Vein endothelial cell (primary cell): ENCODE measurements around the gene PARD6G.

- CAGE, long polyA plus RNA: no peak
These were observed 50.2 kb upstream of the NFATC1 start for GRCh38 chr18:79345410-79345998.

DNA sequence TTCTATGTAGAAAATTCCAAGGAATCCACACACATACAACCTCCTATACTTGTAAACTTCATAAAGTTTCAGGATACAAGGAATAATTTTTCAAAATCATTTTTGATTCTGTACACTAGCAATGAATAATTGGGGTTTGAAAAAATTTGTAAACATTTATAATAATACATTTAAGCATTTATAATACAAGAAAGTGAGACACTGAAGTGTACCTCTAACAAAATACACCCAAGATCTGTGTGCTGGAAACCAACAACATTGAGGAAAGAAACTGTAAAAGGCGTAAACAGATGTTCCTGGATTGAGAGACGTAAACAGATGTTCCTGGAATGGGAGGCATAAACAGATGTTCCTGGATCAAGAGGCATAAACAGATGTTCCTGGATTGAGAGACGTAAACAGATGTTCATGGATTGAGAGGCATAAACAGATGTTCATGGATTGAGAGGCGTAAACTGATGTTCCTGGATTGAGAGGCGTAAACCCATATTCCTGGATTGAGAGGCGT is 32.6 kb upstream of the NFATC1 start:
- CAGE, long polyA plus RNA: no peak

DNA sequence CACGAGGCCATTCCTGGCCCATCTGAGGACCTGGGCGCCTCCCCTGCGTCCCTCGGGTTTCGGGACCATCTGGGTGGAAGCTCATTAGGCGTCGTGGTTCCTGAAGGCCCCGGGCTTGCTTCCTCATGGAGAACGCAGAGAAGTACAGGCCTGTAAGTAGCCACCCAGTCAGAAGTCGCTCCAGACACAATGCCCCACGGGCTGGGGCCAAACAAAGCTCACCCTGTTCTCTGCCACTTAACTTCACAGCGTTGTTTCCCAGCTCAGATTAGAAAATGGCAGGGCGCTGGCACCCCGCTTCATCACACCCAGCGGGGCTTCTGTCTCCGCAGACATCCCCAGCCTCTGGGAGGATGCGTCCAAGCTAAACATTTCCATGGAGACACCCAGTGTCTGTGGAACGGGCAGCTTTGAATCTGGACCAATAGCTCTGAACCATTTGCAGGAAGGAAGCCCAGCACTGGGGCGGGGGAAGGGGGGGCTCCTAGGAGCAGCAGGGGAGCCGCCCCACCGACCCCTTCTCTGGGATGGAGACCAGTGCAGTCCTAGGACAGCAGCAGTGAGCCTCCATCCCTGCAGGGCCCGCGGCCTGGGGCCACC is 2.4 kb downstream of the NFATC1 start:
- CAGE, long polyA plus RNA: no peak

DNA sequence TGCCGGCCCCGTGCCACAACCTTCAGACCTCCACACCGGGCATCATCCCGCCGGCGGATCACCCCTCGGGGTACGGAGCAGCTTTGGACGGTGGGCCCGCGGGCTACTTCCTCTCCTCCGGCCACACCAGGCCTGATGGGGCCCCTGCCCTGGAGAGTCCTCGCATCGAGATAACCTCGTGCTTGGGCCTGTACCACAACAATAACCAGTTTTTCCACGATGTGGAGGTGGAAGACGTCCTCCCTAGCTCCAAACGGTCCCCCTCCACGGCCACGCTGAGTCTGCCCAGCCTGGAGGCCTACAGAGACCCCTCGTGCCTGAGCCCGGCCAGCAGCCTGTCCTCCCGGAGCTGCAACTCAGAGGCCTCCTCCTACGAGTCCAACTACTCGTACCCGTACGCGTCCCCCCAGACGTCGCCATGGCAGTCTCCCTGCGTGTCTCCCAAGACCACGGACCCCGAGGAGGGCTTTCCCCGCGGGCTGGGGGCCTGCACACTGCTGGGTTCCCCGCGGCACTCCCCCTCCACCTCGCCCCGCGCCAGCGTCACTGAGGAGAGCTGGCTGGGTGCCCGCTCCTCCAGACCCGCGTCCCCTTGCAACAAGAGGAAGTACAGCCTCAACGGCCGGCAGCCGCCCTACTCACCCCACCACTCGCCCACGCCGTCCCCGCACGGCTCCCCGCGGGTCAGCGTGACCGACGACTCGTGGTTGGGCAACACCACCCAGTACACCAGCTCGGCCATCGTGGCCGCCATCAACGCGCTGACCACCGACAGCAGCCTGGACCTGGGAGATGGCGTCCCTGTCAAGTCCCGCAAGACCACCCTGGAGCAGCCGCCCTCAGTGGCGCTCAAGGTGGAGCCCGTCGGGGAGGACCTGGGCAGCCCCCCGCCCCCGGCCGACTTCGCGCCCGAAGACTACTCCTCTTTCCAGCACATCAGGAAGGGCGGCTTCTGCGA is 15.0 kb downstream of the NFATC1 start:
- CAGE, long polyA plus RNA: no peak

- CAGE, long polyA plus RNA: no peak
These were observed 62.7 kb downstream of the NFATC1 start for GRCh38 chr18:79458312-79458942.

DNA sequence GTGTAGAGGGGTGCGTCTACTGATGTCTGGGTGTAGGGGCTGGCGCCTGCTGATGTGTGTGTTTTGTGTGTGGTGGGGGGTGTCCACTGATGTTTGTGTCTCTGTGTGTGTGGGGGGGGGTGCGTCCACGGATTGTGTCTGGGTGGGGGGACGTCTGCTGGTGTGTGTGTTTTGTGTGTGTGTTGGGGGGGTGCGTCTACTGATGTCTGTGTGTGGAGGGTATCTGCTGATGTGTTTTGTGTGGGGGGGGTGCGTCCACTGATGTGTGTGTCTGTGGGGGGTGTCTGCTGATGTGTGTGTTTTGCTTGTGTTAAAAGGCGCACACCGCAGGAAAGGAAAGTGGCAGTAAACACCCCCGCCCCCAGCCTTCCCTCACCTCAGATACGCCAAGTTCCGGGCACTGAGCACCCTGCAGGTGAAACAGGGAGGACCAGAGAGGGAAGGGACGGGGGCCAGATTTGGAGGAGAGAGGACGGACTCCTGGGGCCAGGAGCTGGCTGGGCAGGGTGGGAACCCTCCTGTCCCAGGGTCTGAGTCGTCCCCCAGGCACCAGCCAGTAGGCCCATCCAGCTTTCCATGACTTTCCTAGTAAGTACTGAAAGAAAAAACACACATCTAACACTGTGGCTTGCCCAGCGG is 126.7 kb downstream of the NFATC1 start:
- CAGE, long polyA plus RNA: no peak

DNA sequence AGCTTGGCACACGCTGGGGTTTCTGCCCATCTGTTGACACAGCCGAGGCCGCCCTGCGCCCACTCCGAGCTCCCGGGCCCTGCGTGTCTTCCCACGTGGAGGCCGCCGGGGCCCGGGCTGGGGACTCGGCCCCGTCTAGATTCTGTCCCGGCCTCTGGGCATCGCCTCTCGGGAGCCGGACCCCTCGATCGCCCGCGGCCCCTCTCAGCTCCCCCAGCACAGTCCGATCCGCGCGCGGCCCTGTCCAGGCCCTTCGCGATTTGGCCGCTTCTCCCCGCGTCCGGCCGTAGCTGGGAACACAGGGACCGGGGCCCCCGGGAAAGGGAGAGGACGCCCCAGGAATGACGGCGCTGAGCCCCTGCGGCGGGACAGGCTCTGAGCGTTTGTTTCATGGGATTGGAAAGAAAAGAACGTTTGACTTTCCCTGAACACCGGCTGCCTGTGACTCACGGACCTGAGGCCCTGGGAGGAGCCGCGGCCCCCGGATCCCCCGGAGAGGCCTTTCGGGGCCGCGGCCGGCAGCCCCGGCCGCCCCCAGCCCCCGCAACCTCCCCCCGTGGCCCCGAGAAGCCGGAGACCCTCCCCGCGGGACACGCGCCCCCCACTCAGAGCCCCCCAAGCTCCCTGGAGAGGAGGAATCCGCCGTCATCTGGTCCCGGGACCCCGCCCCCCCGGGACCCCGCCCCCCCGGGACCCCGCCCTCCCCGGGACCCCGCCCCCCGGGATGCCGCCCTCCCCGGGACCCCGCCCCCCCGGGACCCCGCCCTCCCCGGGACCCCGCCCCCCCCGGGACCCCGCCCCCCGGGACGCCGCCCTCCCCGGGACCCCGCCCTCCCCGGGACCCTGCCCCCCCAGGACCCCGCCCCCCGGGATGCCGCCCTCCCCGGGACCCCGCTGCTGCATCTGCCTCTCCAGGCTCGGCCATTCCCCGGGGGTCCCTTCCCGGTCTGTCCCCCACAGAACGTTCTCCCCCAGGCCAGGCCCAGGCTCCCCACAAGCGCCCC is 62.7 kb upstream of the CTDP1 start:
- CAGE, long polyA plus RNA: no peak

DNA sequence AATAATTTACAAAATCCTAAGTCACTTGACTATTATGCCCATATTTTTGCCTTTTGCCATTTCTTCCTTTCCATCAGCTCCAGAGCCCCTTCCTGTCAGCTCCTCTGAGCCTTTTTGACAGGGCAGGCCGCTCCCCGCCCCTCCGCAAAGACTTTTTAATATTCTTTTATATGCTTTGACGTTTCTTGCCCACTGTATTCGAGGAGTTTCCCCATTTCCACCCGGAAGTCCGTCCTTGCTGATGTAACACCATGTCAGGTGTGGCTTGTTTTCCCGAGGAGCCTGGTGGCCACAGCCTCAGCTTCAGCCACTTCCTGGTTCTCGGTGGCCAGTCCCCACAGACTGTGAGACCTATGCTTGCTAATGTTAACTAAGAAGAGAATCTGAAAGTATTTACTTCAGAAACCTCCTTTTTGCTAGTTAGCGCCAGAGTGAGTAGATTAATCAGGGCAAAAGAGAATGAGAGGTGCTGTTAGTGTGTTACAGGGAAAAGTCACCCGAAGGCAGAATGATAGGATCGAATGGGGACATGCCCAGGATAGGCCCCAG is 32.1 kb downstream of the CTDP1 start:
- CAGE, long polyA plus RNA: no peak

DNA sequence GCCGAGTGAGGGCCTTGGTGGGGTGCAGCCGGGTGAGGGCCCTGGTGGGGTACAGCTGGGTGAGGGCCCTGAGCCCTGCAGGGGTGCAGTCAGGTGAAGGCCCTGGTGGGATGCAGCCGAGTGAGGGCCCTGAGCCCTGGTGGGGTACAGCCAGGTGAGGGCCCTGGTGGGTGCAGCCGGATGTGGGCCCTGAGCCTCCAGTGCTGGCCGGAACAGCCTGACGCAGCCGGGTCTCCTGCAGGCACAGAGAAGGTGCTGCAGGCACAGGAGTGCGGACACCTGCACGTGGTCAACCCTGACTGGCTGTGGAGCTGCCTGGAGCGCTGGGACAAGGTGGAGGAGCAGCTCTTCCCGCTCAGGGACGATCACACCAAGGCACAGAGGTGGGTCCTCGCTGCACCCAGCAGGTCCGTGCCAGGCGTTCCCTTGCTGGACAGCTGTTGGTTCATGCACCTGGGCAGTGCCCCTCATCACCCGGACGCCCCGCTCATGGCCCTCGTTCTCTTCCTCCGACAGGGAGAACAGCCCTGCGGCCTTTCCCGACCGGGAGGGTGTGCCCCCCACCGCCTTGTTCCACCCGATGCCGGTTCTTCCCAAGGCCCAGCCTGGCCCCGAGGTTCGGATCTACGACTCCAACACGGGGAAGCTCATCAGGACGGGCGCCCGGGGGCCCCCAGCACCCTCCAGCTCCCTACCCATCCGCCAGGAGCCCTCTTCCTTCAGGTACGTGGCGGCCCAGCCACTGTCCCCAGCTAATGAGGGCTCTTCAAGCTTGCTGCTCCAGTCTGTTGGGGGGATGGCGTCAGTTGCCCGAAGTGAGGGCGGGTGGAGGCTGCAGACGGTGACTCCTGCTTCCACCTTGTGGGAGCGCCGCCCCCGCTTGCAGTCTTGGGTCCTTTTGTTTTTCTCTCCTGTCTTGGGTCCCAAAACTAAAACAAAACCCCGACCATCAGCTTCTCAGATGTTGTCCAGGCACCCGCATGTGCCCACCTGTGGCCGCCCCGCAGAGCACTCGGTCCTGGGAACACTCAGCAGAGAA is 38.0 kb downstream of the CTDP1 start:
- CAGE, long polyA plus RNA: no peak

- CAGE, long polyA plus RNA: no peak
These were observed 28.1 kb downstream of the KCNG2 start for GRCh38 chr18:79825713-79826298.

DNA sequence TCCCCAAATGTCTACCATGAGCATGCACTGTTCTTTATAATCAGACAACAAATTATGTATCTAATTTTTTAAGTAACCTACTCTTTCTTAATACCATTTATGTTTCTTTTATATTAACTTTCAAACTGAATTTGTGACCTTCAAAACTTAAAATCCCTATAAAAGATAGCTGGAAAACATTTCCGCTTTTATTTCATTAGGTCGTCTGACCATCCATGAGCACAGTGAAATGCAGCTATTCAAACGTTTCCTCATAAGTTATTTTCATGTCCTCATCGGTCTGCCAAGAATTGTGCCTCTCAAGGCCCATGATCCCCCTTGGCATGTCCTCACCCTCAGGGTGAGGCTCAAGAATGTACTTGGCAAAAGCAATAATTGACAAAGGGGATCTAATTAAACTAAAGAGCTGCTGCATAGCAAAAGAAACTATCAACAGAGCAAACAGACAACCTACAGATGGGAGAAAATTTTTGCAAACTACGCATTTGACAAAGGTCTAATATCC is 12.4 kb downstream of the SLC66A2 start:
- CAGE, long polyA plus RNA: no peak

DNA sequence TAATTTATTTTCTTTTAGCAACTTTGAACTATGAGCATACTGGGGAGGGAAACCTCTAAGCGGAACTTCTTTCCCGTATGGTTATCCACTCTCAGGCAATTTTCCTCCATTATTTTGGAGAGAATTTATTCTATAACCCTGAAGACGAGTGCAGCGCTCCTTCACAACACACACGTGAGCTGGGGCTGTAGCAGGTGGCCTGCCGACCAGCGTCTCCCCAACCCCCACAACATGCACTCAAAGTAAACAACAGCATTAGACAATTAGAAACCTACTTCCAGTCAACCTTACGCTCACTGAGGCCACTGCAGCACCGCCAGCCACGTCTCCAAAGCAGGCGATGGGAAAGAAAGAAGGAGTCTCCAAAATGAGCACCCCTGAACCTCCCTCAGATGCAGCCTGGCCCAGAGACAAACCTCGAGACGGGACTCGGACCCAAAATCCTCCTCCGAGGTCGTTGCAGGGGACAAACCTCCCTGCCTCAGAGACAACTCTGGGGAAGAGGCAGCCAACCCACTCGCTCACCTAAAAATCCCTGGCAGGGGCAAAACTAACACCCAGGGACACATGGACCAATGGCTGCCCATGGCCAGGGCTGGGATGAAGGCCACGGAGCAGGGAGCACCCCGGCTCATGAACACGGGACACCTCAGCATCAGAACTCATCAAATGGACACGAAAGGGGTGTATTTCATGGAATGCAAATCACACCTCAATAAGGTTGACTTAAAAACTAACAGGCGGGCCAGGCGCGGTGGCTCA is 2.6 kb downstream of the SLC66A2 start:
- CAGE, long polyA plus RNA: no peak

- CAGE, long polyA plus RNA: no peak
These were observed 761 bp downstream of the SLC66A2 start for GRCh38 chr18:79950570-79951213.

DNA sequence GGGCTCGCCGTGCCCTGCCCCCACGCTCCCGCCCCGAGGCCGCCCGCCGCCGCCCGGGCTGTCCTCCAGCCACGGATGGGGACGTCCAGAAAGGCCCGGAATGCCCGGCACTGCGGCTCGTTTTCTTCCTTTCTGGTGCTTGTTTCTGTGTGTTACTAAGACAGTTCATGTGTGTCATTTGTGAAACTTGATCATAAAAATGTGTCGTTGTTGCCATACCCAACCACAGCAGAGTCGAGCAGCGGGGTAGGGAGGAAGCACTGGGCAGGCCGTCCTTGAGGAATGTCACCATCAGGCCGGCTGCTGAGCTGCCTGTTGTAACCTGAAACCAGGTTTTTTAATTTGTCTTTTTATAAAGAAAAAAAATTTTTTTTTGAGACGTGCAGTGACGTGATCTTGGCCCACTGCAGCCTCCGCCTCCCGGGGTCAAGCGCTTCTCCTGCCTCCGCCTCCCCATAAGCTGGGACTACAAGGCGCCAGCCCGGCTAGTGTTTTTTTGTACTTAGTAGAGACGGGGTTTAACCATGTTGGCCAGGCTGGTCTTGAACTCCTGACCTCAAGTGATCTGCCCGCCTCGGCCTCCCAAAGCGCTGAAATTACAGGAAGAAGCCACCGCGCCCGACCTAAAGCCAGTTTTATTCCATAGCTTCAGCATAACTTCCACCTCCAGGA is 559 bp upstream of the TXNL4A start:
- CAGE, long polyA plus RNA: no peak

GRCh38 chr18:80112676-80113166 is 3.7 kb downstream of the ADNP2 start:
- CAGE, long polyA plus RNA: no peak

- CAGE, long polyA plus RNA: no peak
These were observed 9.4 kb downstream of the ADNP2 start for GRCh38 chr18:80118430-80118941.

- CAGE, long polyA plus RNA: no peak
These were observed 66.4 kb downstream of the ADNP2 start for GRCh38 chr18:80175181-80176154.

DNA sequence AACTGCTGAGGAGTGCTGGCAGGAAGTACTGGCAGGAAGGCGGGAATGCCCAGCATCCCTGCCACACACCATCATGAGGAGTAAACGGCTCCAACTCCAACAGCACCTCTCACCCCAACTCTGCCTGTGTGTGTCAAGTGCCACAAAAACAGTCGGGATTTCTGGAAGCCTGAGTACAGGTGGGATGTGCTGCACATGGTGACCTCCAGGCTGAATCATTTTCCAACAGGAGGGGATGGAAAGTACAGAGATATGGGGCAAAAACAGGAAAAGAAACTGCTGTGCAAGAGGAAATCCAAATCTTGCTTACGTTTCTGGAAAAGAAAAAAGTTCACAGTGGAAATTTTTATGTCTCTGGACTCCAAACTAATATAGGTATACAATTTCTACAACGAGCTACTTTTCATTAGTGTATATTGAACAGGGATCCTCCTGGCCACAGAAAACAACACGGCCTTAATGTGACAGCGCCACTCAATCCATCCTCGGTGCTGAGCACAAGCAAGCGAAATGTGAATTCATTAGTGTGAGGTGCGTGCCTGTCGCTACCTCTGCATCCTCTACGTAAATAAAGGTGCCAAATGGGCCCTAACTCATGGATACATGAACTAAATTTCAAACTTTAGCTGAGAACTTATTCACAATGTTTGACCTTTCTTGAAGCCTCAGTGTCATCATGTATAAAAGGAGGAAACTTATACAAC is 53.4 kb downstream of the PARD6G start:
- CAGE, long polyA plus RNA: no peak

GRCh38 chr18:80246799-80247933 is at the start of gene PARD6G:
Gene PARD6G (minus strand): TSS chr18:80247514.
- CAGE, long polyA plus RNA: no peak